H7 (cell line): ENCODE data around the genes MED28 and SEPSECS.

DNA sequence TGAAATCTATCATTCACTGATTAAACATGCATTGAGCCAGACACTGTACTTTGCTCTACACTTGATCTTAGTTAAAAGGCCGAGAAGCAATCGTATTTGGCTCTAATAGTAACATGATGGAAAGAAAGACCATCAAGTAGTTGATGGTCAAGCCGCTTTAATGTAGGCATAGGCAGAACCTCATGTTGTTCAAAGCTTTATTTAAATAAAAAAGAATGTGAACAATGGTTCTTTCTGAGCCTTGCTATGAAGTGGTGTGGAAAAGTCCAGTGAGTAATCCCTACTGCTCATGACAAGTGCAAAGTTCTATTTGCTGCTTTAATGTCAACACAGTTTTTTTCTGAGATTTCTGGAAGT, 18.0 kb upstream of the LAP3 start:
- RAMPAGE, long total RNA, result no peak

DNA sequence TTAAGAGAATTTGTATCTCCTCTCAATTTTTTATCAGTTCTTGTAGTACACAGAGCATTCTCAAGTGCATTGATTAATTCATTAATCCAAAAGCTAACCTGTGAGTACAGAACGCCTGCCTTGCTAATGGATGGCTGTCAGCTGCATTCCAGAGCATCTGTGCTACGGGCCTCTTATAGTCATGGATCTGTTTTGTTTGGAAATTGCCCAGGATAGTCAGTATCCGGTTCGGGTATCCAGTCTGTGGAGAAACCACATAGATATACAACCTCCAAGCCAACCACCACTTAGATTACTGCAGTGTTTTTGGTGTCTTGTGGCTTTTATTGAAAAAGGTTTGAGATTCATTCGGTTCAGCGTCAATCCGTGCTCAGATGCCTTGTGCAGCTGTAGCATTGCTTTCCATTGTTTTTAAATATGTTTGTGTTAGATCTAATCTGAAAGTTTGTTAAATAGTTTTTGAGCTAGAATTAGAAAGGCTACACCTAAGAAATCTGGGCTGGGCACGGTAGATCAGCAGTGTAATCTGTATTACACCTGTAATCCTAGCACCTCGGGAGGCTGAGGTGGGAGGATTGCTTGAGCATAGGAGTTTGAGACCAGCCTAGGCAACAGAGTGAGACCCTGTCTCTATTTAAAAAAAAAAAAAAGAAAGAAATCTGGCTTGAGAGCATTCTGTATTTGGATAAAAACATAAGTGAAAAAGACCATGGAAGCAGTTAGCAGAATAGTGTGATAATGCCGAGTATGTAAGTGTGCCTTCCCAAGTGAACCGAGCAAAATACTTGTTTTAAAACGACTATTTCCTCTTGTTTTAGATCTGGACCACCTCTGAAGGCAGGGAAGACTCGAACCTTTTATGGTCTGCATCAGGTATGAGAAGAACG, 4.2 kb downstream of the LAP3 start:
- RAMPAGE, long total RNA, result no peak

DNA sequence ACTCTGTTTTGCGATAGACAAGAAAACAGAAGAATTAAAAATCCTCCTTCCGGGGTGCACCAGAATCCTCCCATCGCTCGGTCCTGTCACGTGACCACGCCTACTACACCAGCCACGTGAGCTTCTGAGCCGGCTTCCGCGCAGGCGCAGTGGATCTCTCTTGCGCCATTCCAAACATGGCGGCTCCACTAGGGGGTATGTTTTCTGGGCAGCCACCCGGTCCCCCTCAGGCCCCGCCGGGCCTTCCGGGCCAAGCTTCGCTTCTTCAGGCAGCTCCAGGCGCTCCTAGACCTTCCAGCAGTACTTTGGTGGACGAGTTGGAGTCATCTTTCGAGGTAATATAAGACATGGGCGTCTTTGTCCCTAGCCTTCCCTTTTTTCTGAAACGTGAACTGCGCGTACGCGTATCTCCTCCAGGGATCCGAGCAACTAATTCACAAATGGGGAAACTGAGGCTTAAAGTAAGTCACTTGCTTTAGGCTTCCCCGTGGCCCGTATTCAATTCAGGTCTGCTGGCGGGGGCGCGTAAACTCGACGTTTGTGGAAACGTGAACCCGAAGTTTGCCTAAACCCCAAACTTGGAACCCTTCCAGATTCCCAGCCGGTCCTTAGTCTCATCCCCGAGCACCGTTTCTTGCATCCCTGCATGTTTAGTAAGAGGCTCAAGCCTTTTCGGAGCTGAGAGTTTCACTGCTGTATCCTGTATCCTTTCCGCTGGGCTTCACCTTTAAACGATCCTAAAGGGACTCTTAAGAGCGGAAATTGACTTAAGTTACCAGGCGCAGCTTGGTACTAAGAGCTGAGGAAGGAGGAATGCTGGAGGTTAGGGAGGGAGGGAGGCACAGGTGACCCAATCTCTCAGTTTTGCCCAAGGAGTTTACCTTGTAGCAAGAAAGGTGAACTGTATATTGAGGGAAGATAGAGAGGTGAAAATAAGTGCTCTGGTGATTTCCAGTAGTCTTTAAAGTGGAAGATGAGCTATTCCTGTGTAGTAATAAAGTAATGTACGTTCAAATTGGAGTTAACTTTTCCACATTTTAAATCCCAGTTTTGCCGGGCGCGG, at the start of gene MED28:
TSS of gene MED28 (plus strand) at position 163 of the 1,063 bp plus-strand sequence.
- RAMPAGE, long total RNA, result start-site peak on the plus strand centred at position 163 of the sequence, 11 bp wide, 119 reads

- RAMPAGE, long total RNA, result no peak
Observed at GRCh38 chr4:17811104-17812128, 637 bp downstream of the NCAPG start.

DNA sequence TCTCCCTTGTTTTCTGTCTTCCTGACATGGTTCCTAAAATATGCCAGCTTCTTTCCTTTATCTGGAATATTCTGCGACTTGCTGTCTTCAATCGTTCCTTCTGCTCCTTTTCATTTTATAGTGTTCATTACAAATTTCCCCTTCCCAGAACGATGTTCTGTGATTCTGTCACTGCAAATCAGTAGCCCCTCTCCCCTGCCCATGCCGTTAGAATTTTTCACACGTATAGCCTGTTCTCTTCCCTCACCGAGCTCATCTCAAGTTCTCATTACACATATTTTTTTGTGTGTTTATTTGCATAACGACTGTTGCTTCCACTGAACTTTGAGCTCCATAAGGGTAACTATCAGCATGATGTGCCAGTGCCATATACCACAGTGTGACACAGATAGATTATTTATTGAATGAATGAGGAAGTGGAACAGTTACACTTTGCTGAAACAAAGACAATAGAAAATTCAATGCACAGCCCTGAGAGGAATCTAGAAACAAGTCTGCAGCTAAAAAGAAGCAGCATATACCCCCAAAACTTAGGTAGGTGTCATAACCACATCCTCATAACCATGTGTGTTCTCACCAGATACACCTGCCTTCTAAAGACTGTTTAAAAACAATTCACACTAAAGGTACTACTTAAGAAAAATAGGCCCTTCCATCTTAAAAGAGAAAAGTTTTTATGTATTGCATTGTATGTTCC, 389.8 kb downstream of the PACRGL start:
- RAMPAGE, long total RNA, result no peak

GRCh38 chr4:22237852-22238635, 277.8 kb downstream of the ADGRA3 start:
- RAMPAGE, long total RNA, result no peak

DNA sequence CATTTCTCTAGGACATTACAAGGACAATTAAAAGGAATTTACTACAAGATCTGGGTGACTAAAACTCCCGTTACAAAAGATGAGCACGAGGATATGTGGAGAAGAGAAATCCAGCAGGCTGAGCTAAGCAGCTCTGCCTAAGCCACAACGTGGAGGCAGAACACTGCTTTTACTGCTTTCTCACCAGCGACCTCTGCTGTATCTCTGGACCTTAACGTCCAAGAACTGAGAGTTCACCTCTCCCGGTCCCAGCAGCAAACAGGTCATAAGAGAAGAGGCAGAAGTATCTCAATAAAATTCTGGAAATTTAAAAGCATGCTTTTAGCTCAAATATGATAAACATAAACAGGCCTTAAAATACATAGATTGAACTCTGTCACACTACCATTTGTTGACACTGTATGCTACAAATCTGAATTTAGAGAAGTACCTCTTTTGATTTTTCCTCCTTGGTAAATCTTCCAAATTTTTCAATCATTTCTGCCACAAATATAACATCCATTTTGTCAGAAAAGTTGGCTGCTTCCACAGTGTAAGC, 80.9 kb downstream of the ADGRA3 start:
- RAMPAGE, long total RNA, result no peak

- RAMPAGE, long total RNA, result no peak
Observed at GRCh38 chr4:22876165-22876467, 360.2 kb upstream of the ADGRA3 start.

DNA sequence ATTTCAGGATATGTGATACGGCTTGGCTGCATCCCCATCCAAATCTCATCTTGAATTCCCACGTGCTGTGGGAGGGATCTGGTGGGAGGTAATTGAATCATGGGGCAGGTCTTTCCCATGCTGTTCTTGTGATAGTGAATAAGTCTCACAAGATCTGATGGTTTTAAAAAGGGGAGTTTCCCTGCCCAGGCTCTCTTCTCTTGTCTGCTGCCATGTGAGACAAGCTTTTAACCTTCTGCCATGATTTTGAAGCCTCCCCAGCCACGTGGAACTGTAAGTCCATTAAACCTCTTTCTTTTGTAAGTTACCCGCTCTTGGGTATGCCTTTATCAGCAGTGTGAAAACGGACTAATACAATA, 504.6 kb upstream of the ADGRA3 start:
- RAMPAGE, long total RNA, result no peak

DNA sequence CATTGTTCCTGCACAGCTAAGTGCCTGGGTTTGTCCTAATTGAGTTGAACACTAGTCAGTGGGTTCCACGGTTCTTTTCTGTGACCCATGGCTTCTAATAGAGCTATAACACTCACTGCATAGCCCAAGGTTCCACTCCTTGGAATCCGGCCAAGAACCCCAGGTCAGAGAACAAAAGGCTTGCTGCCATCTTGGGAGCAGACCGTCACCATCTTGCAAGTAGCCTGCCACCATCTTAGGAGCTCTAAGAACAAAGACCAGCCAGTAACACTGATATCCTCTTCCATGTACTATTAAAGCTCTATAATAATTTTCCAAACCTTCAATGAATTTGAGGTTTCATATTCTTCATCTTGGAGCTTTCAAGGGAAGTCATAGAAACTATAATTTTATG, 642.6 kb upstream of the ADGRA3 start:
- RAMPAGE, long total RNA, result no peak

- RAMPAGE, long total RNA, result no peak
Observed at GRCh38 chr4:23812624-23813366, 77.1 kb downstream of the PPARGC1A start.

DNA sequence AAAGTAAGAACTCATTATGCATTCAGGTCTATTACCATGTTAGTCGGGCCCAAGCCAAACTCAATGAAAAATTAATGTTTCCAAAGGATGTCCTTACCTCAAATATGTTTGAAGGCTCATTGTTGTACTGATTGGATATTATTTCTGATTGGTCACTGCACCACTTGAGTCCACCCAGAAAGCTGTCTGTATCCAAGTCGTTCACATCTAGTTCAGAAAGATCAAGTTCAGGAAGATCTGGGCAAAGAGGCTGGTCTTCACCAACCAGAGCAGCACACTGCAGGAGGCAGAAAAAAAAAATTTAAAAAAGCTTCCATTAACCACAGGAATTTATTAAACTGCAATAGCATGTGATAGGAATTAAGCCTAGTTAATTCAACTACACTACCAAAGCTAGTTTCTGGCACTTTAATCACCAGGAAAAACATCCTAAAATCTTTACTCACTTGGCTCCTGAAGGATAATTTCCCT, 5.2 kb downstream of the PPARGC1A start:
- RAMPAGE, long total RNA, result no peak

- RAMPAGE, long total RNA, result no peak
Observed at GRCh38 chr4:24057939-24058556, 168.2 kb upstream of the PPARGC1A start.

- RAMPAGE, long total RNA, result no peak
Observed at GRCh38 chr4:24218998-24219833, 329.4 kb upstream of the PPARGC1A start.

GRCh38 chr4:24280224-24280560, 304.2 kb downstream of the DHX15 start:
- RAMPAGE, long total RNA, result no peak

GRCh38 chr4:24842289-24842630, 46.9 kb downstream of the SOD3 start:
- RAMPAGE, long total RNA, result no peak

- RAMPAGE, long total RNA, result no peak
Observed at GRCh38 chr4:24913231-24913573, 360 bp upstream of the CCDC149 start.

GRCh38 chr4:25160233-25161133, at the start of gene SEPSECS:
Gene SEPSECS (minus strand): TSS chr4:25160449.
- RAMPAGE, long total RNA, result start-site peak on the plus strand at chr4:25160643-25160704, 21 reads

GRCh38 chr4:25254888-25255514, 21.2 kb downstream of the PI4K2B start:
- RAMPAGE, long total RNA, result no peak

GRCh38 chr4:25568976-25569512, 86.6 kb upstream of the SLC34A2 start:
- RAMPAGE, long total RNA, result no peak